WTC11 (cell line): ENCODE measurements around a stretch of chr21.

- PRO-cap, result no peak
Measured at GRCh38 chr21:42093769-42094683, 22.9 kb downstream of the UMODL1 start.

GRCh38 chr21:42235558-42236584, 16.9 kb downstream of the ABCG1 start:
- PRO-cap, result no peak

DNA sequence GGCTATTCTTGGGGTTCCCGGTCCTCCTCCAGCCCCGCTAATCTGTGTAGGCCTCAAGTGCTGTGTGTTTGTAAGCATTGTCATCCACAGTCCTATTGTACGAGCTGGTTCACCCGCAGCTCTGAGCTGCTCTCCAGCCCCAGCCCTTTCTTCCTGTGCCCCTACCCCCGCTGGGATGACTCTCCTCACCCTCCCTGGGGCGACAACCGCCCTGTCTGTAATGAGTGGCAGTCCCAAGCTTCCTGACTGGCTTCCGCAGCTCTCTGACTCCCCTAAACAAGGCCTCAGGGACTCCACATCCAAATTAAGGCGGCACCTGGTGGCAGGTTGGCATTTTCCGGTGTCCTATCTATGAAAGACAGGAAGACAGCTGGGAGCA, 45.8 kb downstream of the TFF3 start:
- PRO-cap, result no peak

GRCh38 chr21:42287743-42288197, 27.4 kb downstream of the TFF3 start:
- PRO-cap, result no peak

GRCh38 chr21:42332428-42333301, 17.5 kb upstream of the TFF3 start:
- PRO-cap, result no peak

DNA sequence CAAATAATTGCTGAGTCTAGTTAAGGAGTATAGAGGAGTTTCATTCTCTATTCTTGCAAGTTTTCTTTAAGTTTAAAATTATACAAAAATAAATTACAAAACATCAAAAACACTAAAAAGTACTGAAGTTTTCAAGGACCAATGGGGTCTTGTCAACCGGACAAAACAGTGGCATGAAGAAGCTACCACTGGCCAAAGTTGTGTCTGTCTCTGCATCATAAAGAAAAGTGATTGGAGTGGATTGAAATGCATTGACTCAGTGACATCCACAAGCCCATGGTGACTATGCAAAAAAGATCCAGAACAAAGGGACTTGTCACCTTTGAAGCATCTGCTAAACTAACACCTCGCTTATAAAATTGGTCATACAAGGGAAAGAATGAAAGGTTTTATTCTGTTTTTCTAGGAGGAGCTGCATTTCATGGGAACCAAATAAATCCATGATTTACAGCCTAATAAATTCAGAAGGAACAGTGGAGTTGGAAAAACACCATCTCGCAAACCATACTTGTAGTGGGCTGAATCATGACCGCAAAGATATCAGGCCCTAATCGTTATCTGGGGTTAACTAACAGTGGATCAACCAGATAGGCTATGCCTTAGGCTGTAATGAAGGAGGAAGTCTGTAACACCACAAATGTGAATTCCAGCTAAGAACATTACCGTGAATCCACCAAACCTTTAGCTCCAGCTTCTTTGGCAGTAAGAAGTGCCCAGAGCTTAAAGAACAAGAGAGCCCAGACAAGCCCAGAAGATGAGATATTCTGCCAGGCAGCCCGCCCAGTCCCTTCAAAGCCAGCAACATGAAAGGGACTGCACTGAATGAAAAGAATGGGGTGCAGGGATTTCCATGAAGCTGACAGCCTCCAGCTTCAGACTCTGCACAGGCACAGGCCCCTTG, 27.5 kb downstream of the RSPH1 start:
- PRO-cap, result no peak

- PRO-cap, result no peak
Measured at GRCh38 chr21:42469176-42469761, 26.8 kb downstream of the RSPH1 start.

DNA sequence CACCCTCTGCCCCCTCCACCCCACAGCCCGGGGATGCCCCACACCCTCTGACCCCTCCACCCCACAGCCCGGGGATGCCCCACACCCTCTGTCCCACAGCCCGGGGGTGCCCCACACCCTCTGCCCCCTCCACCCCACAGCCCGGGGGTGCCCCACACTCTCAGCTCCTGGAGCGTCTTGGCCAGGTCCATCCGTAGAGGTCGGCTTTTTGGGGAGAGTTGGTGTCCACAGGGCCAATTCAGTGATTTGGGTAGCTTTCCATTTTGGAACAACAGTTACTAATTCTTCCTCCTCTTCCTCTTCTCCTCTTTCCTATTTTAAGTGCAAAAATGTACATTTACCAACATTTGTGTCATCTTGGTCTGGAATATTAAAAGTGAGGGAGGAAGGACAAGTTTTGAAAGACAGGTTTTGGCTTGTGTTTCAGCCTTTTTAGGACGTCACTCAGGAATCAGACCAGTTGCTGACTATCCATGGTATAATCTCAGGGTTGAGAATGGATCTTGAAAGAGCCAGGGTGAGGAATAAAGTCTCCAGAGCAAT, 18.8 kb downstream of the RSPH1 start:
- PRO-cap, result no peak

GRCh38 chr21:42515989-42516634, 2.5 kb downstream of the SLC37A1 start:
- PRO-cap, result no peak

- PRO-cap, result no peak
Measured at GRCh38 chr21:42562530-42562941, 48.9 kb downstream of the SLC37A1 start.

DNA sequence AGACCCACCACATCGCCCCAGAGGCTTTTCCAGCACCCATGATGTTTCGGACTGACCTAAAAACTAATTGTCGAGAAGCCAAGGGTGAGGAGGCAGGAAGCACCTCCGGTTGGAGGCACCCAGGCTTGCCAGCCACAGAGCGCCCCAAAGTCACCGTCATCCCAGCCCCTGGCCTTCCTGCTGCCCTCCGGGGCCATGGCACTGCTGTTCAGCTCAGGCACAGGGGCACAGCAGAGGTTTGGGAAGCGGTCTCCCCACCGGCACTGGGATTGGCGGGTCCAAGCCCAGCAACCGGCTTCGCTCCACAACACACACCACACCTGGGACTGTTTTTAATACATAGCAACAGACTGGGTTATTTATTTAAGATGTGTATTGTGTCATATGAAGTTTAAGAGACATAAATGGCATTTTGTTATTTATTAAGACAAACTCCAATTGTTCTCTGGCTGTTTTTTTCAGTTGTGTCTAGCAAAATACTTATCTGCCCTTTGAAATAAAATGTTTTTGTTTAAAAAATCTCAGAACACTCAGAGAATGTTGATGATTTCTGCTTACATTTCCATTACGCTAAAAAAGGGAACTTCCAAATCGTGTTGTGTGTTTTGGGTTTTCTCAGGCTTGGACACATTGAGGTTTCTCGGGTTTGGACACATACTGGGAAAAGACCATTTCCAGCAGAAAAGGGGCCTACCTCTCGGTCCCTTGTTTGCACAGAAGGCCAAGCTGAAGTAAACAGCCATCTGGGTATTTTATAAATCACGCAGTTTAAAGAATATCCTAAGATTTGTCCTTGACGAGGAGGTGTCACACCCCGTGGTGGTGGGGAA, 67.5 kb downstream of the SLC37A1 start:
- PRO-cap, result no peak

DNA sequence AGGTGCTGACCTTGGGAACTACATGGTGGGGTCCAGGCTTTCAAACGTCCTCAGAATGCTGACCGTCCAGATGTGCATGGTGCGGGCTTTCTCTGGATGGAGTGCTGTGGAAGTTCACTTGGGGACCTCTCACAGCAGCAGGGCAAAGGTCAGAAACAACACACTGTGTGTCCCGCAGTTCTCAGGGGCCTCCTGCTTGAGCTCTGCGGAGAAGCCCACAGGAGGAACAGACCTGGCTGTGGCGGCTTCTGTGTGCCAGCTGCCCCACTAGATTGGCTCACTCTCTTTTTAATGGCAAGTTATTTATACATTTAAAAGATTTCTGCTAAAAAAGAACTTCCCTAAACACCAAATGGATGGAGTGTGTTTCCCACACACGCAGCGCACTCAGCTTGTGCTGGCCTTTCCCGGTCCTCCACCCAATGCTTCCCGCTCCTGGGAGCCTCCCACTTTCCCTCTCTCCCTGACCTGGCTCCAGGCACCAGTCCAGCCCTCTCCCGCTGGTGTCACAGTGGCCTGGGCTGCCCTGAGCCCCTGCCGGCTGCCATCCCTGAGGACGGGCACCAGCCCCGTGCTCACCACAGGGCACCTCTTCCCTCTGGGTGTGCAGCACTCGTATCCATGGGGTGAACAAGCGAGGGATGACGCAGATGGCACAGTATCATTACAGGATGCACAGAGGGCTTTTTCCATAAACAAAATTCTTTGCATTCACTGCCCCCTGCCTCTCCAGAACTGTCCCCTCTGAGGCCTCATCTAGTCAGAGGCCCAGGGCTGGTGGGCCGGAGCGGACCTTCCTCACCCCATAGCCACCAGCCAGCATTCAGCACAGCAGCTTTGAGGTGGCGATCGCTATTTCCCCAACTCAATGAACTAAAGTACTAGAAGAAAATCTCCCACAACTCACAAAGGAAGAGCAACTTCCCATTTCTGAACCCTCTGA, 68.4 kb downstream of the SLC37A1 start:
- PRO-cap, result no peak

DNA sequence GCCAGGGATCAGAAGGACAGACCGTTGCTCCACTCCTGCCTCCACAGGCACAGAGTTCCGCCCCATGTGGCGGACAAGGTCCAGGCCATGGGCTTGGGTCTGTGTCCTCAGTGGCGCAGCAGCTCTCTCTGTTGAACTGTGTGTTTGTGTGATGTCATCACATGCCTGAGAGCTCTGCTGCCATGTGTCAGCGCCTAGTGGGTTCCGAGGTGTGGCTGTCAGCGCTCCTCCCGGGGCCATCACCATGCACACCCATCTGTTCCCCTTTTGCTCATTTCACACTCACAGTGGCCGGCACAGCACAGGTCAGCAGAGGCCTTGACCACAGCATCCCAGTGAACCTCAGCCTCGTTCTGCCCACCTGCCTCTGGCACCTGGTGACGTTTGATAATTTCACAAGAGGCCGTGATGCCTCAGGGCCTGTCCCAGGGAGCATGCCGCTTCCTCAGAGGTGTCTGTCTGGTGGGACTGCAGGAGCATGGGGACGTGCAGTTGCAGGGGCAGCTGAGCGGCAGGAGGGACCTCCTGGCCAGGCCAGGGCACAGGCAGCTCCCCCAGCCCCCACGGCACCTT, 108.1 kb downstream of the PDE9A start:
- PRO-cap, result no peak

DNA sequence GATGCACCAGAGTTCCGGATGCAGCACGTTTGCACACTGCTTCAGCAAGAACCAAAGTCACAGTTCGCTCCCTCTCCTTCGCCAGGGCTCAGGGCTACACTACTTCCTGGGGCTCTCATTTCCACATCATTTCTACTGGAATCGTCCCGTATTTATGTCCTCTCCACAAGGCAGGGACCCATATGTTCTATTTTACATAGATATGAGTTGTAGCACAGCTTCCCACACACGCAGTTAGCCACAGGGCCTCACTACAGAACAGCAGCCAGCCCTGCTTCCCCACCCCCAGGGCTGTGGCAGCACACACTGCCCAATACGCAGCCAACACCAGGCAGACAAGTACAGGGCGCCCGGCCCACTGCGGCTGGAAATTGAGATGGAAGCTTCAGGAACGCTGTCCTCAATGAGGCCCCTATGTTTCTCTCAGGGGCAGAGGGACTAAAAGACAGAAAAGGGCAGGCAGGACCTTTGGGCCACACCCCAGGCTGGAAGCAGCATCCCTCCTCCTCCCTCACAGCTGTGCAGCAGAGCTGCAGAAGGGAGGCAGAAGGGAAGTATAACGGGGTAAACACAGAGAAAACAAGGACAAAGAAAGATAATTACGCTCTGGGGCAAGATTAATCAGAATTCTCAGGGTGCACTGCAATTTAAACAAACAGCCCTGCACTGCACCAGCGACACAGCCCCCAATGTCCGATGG, 14.6 kb downstream of the WDR4 start:
- PRO-cap, result no peak

DNA sequence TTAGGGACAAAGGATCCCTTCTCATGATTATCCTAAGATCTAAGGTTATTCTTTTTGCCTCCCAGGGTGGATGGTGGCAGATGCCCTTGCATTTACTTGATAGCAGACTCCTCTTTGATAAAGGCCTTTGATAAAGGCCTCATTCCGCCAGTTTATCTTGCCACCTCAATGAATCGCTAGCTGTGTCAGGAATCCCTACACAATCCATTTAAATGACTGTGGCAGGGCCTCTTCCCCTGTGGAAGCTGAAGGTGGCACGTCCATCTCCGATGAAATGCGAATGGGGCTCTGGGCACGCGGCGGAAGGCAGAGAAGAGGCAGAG, 836 bp upstream of the NDUFV3 start:
- PRO-cap, result no peak

DNA sequence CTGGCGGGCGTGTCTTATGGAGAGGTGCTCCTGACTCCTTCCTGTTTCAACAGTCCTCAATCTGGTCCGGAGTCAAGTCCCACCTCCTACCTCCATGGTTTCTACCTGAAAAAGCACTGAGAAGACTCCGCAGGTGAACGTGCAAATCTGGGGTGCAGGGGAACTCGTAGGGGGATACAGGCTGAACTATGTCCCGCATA, 123.1 kb downstream of the SIK1 start:
- PRO-cap, result no peak

DNA sequence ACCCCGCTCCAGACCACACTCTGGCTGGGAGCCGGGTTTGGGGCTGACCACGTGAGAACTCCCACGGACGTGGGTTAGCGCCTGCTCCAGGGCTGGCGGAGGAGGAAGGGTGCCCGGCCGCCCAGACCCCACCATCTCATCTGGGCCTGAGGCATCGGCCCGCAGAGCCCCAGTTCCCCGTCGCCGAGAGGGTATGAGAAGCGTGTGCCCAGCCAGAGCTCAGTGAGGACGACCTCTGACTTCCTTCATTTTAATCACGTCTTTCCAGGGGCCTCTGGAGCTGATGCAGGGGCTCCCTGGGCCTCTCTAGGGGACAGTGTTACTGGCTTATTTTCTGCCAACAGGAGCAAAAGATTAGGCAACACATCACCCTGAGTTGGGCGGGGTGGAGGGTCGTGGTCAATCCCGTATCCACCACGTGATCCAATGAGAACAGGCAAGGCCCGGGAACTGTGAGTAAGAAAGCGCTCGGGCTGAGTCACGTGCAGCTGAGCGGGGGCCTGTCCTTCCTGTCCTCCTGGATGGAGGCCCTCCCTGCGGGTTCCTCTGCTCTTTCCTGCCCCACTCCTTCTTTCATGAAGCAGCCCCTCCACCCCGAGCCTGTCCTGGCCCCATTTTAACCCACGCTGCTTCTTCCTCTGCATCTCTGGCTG, 81.0 kb downstream of the SIK1 start:
- PRO-cap, result no peak

- PRO-cap, result no peak
Measured at GRCh38 chr21:43360852-43362130, 65.6 kb downstream of the SIK1 start.

- PRO-cap, result no peak
Measured at GRCh38 chr21:43603022-43603776, 38.2 kb downstream of the H2BC12L start.

DNA sequence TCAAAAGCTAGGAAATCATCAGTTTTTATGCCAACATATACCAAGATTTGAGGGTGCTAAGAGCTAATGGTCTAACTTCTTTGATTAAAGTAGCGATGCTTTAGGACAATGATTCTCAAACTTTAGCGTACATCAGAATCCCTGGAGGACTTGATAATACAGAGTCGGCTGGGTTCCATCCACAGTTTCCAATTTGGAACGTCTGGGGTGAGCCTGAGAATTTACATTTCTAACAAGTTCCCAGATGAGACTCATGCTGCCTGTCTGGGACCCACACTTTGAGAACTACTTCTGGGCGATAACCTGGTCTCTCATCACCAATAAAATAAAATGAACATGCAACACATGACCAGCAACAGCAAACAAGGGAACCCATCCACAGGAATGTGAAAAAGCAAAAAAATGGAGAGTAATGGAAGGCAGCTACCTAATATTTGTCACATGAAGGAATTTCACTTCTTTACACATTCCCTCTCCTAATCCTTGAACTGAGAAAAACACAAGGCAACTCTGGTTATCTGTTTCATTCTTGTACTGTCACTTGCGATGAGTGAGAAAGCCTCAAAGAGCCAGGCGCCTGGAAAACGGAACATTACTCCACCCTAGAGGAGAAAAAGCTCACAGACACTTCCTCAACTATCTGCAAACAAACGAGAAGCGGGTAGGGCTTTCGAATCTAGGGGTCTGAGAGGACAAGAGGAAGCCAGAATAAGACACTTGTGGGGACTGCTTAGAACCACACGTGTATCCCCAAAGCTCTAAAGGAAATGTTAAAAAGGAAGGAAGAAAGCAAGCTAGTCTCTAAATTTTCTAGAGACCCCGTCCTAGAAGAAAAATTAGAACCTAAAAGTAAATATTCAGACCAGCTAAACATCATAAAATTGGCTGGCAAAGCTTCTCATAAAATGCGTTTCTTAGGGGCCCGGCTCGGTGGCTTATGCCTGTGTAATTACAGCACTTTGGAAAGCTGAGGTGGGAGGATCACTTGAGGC, 13.9 kb downstream of the HSF2BP start:
- PRO-cap, result no peak